Airway epithelial cell (primary cell): Measurements from ENCODE around the gene PCGF6.

GRCh38 chr10:102422626-102423112, 2.0 kb downstream of the FBXL15 start:
- RAMPAGE, long total RNA, result no peak

DNA sequence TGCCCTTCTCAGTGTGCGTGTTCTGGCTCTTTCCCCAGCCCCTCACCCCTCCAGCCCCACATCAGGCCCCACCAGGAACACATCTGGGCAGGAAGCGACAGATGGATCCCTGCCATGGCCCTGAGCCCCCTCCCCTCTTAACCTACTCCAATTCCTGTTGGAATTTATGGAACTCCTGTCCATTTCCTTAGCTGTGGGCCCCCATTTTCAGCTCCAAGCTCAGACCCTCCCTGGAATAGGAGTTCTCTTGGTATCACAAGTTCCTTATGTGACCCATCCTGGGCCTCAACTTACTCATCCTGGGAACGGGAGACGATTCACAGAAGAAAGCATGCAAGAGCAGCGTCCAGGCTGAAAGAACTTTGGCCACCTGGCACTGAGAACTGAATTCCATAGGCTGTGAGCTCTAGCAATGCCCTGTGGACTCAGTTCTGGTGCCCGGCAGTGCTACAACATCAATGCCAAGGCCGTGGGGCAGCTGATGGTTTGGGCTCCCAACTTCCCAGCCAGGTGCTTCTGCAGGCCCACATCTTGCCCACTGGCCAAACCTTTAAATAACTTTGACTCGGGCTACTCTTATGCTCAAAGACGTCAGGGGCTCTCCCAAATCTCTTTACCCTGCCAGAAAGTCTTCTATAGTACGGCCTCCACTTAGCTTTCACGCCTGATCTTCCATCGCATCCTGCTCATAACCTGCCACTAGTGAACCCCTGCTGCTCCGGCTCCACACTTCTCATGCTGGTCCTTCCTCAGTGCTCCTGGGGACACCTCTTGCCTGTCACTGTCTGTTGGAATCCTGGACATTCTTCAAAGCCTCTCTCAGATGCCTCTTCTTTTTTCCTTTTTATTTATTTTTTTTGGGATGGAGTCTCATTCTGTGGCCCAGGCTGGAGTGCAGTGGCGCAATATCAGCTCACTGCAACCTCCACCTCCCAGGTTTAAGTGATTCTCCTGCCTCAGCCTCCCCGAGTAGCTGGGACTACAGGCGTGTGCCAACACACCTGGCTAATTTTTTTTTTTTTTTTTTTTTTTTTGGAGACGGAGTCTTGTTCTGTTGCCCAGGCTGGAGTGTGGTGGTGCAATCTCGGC, 4.1 kb upstream of the CUEDC2 start:
- RAMPAGE, long total RNA, result no peak

GRCh38 chr10:102461799-102462258, 634 bp downstream of the MFSD13A start:
- RAMPAGE, long total RNA, result no peak

DNA sequence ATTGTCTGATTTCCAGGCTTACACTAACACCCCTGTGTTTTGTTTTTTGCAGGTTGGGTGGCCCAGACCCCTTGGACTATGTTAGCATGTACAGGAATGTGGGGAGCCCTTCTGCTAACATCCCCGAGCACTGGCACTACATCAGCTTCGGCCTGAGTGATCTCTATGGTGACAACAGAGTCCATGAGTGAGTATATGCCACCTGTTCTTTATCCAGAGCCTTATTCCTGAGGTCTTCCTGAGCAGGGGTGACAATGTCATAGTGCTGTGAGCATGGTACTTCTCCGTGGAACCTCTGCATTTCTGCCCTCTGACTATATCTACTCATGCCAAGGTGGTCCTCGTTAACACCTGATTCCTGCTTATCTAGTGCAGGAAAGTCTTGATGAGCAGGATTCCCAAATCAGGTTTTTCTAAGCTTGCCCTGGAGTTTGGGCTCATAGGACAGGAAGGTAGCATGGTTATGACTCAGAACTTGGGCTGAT, 5.4 kb downstream of the SUFU start:
- RAMPAGE, long total RNA, result no peak

DNA sequence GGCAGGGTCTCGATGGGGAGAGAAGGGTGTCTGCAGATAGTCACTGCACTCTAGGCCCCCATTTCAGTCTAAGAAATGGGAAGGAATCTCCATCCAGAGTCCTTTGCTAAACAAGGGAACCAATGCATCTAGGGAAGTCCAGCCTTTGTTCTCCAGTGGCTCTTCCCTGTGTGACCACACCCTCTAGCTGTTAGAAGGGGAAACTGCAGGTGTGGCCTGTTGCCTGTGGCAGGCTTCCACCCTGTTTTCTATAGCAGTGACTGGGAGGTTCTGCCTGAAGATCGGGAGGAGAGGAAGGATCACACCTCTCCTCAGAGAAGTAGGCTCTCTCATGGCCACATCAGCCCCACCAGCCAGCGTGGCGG, 47.8 kb upstream of the TRIM8 start:
- RAMPAGE, long total RNA, result no peak

DNA sequence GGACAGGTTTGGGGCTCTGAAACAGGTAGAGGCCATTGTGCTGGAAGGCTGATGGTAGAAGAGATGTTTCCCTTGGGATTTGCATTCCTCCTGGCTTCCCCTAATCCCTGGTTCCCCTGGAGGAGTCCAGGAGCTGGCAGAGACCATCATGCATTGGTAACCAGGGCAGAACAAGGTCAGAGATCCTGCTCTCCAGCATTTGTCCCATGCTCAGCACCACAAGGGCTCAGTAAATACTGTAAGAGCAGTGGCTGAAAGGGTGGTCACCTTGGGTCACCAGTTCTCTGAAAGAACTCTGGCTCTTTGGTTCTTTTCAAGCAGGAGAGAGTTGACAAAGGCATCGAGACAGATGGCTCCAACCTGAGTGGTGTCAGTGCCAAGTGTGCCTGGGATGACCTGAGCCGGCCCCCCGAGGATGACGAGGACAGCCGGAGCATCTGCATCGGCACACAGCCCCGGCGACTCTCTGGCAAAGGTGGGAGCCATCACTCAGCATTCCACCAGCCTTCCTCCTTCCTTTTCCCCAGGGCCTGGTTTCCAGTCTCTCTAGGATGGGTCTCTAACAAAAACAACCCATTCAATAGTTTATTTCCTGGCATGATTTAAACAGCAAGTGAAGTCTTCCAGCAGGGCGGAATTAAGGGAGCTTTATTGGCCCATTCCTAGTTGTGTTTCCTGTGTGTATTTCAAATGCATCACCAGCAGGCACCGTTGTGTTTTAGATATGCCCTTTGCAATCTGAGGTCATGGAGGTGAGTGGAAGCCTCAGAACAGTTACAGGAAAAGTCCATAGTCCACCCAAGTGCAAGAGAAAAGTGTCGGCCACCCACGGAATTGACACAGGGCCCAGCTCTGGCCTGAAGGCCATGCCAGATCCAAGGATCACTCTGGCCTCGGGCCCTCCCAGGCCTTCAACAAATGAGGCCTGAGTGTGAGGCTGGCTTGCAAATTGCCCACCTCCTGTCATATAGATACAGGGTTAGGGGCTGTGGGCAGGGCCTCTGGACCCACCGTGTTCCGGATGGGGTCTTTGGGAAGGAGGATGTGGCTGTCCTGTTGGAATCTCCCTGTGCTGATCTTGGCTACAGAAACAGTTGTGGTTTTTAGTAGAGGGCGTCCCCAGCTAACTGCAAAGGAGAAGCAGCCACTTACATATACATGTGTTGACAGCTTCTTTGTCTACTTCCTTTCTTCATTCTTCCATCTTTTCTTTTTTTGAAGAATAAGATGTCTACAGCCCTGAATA, 47.0 kb upstream of the TRIM8 start:
- RAMPAGE, long total RNA, result no peak

DNA sequence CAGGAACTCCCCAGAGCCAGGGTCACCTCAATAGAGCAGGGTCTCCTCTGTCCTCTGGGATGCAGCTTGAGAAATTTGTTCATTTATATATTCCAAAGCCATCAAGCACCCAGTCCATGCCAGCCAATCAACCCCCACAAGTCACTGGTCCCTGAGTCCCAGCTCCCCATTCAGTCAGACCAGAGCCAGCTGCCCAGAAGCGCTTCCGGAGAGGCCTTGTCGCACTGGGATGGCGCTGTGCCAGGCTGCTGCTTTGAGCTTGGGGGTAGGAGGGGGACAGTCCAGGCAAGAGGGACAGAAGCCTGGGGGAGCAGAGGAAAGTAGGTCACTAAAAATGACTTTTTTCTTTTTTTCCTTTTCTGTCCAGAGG, 16.0 kb upstream of the TRIM8 start:
- RAMPAGE, long total RNA, result no peak

DNA sequence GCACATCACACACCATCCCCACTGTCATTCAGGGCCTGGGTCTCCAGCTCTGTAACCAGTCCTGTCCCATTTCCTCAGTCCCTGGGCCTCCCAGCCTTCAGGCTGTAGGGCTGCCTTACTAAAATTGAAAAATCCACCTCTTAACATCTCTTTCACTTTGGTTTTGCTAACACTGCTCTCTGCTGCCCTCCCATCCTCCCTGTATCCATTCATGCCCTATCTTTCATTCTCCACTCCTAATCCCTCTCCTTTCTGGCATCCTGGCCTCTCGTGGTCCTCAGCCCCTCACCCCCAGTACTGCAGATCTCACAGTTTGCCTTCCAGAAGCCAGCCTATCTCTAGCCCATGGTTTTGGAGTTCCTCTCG, 13.2 kb upstream of the TRIM8 start:
- RAMPAGE, long total RNA, result no peak

DNA sequence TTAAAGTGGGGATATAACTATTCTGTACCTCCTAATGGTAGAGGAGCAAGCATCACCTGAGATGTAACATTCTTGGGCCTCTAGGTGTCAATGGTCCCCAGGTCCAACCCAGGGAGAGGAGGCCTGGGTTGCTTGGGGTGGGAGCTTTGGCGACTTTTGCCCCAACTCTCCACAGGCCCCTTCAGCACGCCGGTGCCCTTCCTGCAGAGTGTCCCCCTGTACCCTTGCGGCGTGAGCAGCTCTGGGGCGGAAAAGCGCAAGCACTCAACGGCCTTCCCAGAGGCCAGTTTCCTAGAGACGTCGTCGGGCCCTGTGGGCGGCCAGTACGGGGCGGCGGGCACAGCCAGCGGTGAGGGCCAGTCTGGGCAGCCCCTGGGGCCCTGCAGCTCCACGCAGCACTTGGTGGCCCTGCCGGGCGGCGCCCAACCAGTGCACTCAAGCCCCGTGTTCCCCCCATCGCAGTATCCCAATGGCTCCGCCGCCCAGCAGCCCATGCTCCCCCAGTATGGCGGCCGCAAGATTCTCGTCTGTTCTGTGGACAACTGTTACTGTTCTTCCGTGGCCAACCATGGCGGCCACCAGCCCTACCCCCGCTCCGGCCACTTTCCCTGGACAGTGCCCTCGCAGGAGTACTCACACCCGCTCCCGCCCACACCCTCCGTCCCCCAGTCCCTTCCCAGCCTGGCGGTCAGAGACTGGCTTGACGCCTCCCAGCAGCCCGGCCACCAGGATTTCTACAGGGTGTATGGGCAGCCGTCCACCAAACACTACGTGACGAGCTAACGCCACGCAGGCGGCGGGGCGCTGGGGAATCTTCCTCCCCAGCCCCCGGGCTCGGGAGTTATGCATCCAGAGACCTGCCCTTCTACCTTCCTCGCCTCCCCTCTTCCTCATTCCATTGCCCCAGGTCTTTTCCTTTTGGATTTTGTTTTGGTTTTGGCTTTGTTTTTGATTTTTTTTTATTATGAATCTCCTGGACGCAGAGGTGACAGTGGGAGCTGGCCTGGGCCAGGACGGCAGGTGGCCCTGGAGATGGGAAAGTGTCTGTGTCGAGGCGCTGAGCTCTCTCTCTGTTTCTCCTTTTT, 12.6 kb downstream of the TRIM8 start:
- RAMPAGE, long total RNA, result no peak

DNA sequence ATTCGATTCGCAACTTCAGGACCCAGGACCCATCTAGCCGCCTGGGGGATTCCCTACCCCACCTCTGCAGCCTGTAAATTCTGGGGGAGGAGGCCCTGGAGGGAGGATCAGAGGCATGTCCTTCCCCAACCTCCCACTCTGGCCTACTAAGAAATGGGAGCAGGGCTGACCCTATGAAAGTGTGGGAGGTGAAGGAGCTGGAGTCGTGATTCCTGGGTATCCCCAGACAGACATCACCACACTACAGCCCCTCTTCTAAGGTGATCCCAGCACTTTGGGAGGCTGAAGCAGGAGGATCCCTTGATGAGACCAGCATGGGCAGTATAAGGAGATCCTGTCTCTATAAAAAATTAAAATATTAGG, 17.5 kb downstream of the TRIM8 start:
- RAMPAGE, long total RNA, result no peak

- RAMPAGE, long total RNA, result no peak
These were observed 19.2 kb downstream of the WBP1L start for GRCh38 chr10:102762524-102763724.

GRCh38 chr10:102780077-102780763, 36.5 kb downstream of the WBP1L start:
- RAMPAGE, long total RNA, result no peak

- RAMPAGE, long total RNA, result no peak
These were observed 37.2 kb downstream of the WBP1L start for GRCh38 chr10:102780930-102781348.

GRCh38 chr10:102782128-102782549, 38.4 kb downstream of the WBP1L start:
- RAMPAGE, long total RNA, result no peak

- RAMPAGE, long total RNA, result no peak
These were observed 103.5 kb downstream of the NT5C2 start for GRCh38 chr10:103089345-103090162.

DNA sequence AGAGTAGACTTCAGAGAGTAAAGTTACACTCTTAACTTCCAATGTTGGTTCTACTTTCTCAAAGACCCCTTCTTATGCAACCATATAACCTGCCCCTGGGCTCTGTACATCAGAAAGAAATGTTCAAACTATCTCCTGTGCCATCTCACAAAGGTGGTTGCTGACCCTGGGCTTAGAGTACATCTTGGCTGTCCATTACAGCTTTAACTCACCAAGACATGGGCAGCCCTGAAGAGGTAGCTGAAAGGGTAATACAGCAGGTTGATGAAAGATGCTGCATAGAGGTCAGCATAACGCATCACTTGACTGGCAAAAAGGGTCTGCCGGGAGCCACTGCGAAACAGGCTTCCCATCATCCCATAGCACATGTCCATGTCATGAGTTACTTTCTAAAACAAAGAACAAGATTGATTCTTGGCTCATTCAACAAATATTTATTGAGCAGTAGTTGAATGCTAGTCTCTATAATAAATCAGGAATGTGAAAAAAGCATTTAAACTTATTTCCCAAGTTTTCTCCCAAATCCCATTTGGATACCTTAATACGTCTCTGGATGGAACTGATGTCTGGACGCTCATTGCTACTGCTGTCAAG, 102.6 kb downstream of the NT5C2 start:
- RAMPAGE, long total RNA, result no peak

DNA sequence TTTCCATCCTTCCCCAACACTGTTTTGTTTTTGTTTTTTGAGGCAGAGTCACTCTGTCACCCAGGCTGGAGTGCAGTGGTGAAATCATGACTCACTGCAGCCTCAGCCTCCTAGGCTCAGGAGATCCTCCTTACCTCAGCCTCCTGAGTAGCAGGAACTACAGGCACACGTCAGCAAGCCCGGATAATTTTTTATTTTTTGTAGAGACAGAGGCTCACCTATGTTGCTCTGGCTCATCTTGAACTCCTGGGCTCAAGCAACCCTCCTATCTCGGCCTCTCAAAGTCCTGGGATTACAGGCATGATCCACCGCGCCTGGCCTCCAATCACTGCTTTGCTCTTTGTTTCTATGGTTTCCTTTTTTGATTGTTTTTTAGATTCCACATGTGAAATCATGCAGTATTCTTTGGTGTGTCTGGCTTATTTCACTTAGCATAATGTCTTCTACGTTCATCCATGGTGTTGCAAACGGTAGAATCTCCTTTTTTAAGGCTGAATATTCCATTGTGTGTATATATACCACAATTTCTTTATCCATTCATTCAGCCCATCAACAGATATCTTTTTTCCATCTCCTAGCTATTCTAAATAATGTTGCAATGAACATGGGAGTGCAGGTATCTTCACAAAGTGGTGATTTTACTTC, 53.1 kb downstream of the NT5C2 start:
- RAMPAGE, long total RNA, result no peak

DNA sequence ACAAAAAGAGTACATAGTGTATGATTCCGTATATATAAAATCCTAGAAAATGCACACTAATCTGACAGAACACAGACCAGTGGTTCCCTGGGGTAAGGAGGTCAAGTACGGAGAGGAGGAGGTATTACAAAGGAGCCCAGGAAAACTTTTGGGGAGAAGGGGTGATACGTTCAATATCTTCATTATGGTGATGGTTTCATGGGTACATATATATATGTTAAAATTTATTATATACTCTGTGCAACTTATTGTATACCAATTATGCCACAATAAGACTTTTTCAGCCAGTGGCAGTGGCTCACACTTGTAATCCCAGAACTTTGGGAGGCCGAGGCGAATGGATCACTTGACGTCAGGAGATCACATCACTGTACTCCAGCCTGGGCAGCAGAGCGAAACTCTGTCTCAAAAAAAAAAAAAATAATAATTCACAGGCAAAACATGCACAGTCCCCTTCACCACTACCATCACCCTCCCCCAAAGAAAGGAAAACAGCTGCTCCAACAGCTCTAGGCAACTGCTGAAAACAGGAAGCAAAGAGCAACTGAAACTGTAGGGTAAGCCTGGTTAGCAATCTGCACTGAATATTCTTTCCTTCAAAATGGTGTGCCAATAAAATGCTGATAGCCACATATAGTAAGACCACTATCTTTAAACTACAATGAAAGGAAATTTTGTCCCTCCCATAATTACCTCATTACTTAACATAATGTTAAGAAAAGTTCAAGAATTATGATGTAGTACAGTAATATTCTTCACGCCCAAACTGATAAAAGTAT, 12.0 kb downstream of the NT5C2 start:
- RAMPAGE, long total RNA, result no peak

DNA sequence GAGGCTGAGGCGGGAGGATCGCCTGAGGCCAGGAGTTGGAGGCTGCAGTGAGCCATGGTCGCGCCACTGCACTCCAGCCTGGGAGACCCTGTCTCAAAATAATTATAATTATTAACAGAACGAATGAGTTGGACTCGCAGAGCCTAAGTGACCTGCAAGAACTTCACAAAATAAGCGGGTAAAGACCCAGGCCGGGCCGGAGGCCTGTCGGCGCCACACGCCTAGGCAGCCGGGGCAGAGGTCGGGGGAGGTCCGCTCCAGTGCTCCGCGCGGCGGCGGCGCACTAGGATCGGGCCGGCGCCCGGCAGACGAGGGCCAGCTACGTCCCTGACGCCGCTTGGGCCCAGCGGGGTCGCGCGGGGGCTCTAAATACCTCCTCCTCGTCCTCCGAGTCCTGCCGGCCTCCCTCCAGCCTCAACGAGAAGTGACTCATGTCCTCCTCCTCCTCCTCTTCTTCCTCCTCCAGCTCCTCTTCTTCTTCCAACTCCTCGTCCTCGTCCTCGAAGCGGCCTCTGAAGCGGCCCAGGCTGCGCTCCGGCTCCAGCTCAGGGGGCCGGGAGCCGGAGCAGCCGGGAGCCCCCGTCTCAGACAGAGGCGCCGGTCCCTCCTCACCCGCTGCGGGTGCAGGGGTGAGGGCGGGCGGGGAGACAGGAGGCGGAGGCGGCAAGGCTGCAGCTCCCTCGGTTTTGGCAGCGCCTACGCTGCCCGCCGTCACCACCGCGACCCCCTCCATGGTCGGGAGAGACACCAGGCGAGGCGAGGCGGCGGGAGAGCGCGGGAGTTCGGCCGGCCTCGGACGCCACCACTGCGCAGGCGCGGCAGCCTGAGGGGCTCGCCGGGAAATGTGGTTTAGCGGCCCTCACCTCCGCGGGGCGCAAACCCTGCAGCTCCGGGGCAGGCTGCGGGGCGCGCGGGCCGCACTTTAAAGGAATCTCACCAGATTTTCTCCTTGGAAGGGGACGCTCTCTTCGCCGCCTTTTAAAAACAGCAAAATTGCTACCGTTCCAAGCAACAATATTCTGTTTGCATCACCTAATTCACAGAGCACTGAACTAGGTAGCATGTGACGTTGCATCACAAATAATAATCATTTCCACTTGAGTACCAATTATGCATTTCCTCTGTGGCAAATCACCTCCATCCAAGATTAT, at the start of gene PCGF6:
Gene PCGF6, minus strand, starts transcription at position 807 of the 1,151 bp plus-strand sequence.
- RAMPAGE, long total RNA, result start-site peak on the minus strand centred at position 764 of the sequence, 31 bp wide, 252 and 142 reads in 2 replicates

- RAMPAGE, long total RNA, result no peak
These were observed 64.1 kb downstream of the NEURL1 start for GRCh38 chr10:103557601-103558041.